WTC11 (cell line): ENCODE measurements around the genes TMC3, MEX3B and SH3GL3.

DNA sequence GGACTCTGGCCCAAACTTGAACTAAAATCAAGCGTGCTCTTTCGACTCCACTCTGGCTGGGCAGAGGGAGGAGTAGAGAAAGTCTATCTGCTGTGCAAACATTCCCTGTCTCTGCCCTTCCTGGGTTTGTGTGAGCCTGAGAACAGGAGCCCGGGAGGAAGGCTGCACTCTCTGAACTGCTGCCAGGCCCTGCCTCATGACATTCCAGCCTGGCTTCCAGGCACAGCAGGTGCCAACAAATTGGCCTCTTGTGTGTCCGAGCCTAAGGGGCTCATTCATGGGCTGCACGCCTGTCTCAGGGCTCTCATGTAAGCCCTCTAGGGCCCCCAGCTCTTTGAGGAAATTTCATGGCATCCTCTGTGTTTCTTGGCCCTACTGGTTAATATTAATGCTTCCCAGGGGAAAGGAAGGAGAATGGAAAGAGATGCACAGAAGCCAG lies 77.9 kb downstream of the CEMIP start:
- PRO-cap: no peak

DNA sequence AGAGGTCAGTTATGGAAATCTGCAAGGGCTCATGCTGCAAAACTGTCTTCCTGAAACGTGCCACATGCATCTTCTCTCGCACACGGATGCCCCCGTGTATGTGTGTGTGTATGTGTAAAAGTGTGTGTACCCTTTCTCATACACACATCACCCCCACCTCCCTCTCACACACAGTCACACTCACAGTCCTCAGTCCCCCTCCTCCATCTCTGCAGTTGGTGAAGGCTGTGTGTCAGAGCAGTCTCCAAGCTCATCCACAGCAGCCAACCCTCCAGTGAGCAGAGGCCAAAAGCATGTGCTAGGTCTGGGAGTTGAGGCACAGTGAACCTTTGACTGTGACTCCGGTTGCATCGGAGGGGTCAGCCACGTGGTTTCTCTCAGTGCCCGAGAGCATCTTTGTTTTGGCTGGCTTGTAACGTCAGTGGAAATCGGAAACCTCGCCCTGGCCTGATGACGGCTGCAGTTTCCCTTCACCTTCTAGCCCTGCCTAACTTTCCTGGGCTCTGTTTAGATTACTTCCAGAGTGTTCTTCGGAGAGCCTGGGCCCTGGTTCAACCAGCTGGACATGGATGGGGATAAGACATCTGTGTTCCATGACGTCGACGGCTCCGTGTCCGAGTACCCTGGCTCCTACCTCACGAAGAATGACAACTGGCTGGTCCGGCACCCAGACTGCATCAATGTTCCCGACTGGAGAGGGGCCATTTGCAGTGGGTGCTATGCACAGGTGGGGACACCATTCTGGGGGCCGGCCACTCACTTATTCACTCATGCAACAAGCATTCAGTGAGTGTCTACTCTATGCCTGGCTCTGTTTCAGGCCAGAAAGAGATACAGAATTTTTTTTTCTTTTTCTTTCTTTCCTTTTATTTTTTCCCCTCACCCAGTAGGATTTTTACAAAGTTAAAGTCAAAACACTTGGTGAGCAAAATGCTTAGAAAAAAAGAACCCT lies 56.6 kb downstream of the MESD start:
- PRO-cap: no peak

DNA sequence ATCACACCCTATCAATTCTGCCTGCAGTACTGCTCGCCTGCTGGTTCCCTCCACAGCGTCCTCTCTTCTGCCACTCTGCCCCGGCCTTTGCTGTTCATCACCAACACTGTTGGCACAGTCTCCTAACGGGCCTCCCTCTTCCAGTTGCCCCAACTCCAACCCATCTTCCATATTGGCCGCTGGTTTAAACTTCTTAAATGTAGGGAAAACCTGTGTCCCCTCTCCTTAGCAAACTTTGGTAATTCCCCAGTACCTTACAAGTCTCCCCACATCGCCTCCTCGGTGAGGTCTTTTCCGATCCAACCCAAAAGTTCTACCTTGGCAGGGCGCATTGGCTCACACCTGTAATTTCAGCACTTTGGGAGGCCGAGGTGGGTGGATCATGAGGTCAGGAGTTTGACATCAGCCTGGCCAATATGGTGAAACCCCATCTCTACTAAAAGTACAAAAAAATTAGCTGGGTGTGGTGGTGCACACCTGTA lies 45.9 kb downstream of the MESD start:
- PRO-cap: no peak

- PRO-cap: no peak
These were observed 856 bp upstream of the TLNRD1 start for GRCh38 chr15:80999408-81000725.

DNA sequence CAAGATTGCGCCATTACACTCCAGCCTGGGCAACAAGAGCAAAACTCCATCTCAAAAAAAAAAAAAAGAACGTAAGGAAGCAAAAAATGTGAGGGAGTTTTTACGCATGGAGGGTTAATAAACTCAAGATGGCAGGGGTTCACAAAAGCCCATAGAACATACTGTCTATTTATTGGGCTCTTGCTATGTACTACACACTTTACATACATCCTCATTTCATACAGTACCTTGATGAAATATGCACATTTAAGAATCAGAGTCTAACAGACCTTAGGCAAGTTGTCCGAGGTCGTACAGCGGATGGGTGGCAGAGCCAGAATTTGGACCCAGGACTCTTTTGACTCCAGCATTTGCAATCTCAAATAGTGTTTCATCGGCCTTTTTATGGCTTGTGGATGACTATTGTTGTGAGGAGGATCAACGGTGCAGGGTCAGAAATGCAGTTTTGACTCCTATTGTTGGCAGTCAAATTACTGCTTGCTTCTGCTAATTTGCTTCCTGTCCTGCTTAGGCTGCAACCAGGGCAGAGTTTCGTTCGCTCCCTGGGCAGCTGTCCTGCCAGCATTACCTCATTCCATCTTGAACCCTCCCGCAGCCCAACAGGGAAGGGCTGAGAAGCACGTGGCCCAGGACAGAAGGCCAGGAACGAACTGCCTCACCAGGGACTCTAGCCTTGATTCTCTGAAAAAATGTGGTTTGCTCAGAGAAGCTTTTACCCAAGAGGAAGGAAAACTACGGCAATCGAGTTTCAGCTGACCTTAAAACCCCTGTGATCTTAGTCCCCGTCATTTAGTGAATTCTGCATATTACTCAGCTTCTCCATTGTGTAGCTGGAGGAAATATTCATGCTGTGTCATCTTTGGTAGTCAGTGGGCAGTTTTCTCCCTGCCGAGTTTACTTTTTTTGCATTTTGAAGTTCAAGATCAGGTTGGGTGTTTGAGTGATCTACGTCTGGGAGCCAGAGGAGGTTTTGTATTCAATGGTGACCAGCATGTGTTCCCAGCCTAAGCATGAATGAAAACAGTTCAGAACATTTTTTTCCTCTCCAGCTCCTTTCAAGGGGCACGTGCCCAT lies 22.7 kb downstream of the TLNRD1 start:
- PRO-cap: no peak

- PRO-cap: no peak
These were observed 23.3 kb downstream of the CFAP161 start for GRCh38 chr15:81157206-81157962.

- PRO-cap: no peak
These were observed 30.2 kb downstream of the CFAP161 start for GRCh38 chr15:81164368-81164650.

GRCh38 chr15:81284349-81284755 lies 39.6 kb downstream of the STARD5 start:
- PRO-cap: no peak

- PRO-cap: no peak
These were observed at the start of gene TMC3 for GRCh38 chr15:81374065-81374599. Gene TMC3, minus strand, starts transcription at chr15:81374213.

DNA sequence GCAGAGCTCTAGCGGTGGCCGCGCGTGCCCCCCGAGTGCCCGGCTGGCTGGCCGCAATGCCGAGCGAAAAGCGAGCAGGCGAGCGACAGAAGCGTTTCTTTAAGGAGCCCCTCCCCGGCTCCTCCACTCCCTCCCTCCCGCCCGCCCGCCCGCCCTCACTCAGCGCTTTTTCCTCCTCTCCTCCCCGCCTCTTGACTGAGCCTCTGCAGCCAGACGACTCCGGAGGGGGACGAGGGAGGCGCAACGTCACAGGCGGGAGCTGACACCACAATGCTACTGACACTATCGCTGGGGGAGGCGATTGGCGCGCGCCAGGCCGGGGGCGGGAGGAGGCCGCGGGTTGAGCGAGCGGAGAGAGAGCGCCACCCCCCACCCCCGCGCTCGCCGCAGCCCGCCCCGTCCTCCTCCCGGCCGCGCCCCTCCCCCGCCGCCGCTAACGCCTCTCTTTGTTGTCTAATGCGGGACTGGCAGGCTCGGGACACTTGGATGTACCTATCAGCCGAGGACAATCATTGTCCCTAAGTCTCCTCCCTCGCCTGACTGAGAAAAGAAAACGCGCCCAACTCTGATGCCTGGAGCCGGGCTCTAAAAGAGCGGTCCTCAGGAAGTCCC lies at the start of gene MEX3B:
Gene MEX3B (minus strand): TSS at position 72 of the 612 bp plus-strand sequence.
- PRO-cap: bidirectional peak, plus-strand start at position 449 of the sequence, minus-strand start at position 197 of the sequence

GRCh38 chr15:82046559-82047167 lies 845 bp upstream of the MEX3B start:
- PRO-cap: bidirectional peak, plus-strand start at chr15:82046835, minus-strand start at chr15:82046828; bidirectional peak, plus-strand start at chr15:82047398, minus-strand start at chr15:82046910

DNA sequence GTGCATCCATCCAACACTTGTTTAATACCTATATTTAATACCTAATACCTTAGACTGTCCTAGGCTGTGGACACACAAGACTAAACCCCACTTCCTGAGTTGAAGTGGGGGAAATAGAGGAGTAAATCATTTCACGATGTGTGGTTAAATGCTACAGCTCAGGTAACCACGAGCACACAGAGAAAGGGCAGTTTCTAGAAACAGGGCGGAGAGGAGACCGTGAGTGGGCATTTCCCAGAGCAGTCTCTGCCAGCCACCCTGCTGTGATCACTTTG lies 5.3 kb upstream of the GOLGA6L10 start:
- PRO-cap: no peak

GRCh38 chr15:82477093-82477678 lies 47.6 kb downstream of the GOLGA6L9 start:
- PRO-cap: no peak

GRCh38 chr15:82519313-82519653 lies 21.0 kb downstream of the RPS17 start:
- PRO-cap: unidirectional peak, plus-strand start at chr15:82519590

DNA sequence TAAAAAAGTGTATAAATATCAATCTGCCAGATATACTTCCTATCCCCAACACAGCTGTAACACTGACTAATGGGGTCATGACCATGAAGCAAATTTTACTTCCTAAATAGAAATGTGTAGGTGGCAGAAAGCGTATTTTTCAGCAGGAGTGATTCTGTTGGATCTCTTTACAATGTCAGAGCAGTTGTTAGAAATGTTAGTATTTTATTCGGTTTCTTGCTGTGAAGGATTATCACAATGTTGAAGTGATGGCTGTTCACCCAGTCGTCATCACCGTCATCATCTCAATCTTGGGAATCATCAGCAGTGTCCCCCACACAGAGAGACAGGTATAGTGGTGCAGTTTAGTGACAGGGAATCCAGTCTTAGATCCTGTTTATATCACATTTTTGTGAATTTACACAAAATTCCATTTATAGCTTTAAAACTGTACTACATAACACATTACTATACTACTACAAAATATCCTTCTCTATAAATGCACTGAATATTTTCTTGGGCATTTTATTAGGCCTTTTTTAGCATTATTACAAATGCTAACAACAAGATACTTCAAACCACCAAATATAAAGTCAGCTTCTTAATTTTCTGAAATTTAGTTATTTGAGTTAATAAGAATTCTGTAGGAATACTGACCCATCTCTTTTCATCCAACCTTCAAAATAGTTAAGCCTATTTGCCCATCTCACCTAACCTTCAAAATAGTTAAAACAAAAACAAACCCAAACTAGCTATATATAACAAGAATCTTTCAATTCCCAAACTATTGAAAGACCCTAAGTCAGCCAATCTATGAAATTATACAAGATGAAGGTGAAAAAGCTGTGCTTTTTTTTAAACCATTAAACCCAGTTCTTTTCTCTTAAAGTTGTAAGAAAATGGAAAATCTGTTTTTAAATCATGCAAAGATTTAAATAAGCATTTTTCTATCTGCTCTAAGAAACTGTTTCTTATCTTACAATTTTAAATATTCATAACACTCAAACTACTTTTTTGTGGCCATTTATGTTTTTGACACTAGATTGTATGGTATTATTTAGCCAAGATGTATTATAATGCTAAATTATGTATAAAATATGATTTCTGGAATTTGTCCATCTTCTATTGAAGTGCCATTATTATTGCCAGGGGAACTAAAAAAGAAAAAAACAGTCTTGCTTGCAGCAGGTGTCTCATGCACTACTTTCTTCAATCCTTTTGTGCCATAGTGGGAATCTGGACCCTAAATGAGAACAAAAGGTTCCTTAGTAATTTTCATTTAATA lies 6.0 kb upstream of the C15orf40 start:
- PRO-cap: no peak

- PRO-cap: bidirectional peak, plus-strand start at chr15:83066940, minus-strand start at chr15:83066833
These were observed 643 bp downstream of the BTBD1 start for GRCh38 chr15:83066129-83067088.

GRCh38 chr15:83120057-83120256 lies 12.5 kb downstream of the TM6SF1 start:
- PRO-cap: no peak

DNA sequence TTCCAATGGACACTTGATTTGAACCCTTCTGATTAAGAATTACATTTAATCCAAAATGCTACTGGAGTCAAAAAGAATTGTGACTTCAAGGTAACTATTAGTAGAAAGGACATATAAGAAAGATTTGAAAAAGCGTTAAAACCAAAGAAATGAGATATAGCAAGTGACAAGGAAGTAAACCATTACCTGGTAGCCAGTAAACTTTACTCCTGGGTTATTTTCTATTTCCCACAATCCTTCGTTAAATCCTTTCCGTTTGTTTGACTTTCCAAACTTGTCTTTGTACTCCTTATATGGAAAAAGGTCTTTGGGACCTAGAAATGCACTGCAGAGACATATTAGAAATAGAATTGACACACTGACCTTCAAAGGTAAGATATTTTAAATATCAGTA lies 49.9 kb downstream of the HDGFL3 start:
- PRO-cap: no peak

DNA sequence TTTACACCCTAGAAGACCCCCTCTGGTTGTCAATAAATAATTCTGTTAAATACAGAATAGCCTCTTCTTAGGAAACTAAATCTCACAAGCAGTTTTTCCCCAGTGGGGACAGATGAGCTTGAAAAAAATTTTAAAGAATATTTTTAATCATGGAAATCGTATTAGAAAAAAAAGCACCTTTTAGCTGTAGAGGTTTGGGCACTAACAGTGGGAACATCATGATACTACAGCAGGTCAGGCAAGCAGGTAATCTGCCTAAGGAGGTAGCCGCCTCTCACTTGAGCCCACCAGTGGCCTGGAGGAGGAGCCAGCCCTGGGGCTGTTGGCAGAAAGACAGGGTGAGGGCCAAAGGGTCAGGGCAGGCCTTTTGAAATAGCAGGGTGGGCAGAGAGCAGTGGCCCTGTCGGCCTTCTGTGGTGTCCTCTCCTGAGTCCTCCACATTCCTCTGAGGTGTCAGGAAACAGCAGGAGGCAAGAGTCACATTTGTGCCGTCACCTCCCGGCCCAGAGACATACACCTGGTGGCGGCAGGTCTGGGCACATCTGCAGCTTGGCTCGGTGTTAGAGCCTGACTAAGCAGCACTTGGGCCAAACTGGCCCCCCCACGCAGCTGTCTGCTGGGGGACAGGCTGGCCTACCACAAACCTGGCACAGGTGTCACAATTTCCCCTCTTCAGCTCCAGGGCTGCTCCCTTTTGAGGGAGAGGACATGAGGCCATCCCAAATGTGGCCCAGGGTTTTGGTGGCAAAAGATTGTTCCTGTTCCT lies 3.9 kb upstream of the BNC1 start:
- PRO-cap: no peak

- PRO-cap: unidirectional peak, plus-strand start at chr15:83447054; bidirectional peak, plus-strand start at chr15:83447525, minus-strand start at chr15:83447225
These were observed at the start of gene SH3GL3 for GRCh38 chr15:83446587-83447676. Gene SH3GL3, plus strand, starts transcription at chr15:83447341.